Thoracic aorta endothelial cell (primary cell): ENCODE measurements around the gene TOX3.

- CAGE, long polyA plus RNA: no peak
These were observed 20.9 kb upstream of the ADCY7 start for GRCh38 chr16:50245102-50246283.

DNA sequence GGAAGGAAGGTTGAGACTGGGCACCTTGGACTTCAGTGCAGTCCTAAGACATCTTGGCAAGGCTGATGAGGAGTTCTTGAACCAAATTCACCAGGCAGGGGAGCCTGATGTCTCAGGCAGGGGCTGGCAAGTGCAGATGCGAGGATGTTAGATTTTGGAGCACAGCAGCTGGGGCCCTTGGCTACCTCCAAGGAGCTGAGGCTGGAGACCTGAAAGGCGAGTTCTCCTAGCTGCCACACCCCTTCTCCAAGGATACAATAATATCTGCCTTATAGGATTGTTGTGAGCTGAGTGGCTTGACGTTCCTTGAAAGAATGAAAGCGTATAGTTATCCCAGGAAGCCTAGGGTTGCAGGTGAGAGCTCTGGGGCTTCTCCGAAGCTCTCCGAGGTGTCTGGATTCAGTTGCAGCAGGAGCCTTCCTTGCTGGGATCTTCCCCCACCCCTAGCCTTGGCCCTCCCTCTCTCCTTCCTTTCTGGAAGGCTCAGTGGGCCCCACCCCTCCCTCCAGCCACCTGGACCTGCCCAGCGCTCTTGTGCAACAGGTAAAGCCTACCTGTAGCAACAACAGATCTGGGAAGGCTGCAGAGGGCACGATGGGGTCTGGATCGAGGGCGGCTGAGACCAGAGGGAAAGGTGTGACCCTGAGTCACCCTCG lies 22.8 kb upstream of the CYLD start:
- CAGE, long polyA plus RNA: no peak

DNA sequence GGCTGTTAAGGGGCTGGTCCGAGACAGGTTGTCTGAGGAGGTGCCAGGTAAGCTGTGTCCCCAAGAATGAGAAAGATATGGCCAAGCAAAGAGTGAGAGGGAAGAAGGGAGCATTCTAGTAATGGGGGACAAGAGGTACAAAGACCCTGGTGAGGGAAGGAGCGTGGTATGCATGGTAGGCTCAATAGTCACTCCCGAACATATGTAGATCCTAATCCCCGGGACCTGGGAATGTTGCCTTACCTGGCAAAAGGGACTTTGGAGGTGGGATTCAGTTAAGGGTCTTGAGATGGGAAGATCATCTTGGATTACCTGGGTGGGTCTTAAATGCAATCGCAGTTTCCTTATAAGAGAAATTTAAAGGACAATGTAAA lies 7.1 kb upstream of the CYLD start:
- CAGE, long polyA plus RNA: no peak

GRCh38 chr16:50745014-50745501 lies 3.2 kb downstream of the CYLD start:
- CAGE, long polyA plus RNA: no peak

GRCh38 chr16:50747554-50747925 lies 5.7 kb downstream of the CYLD start:
- CAGE, long polyA plus RNA: no peak

GRCh38 chr16:51134031-51135016 lies 16.7 kb downstream of the SALL1 start:
- CAGE, long polyA plus RNA: no peak

DNA sequence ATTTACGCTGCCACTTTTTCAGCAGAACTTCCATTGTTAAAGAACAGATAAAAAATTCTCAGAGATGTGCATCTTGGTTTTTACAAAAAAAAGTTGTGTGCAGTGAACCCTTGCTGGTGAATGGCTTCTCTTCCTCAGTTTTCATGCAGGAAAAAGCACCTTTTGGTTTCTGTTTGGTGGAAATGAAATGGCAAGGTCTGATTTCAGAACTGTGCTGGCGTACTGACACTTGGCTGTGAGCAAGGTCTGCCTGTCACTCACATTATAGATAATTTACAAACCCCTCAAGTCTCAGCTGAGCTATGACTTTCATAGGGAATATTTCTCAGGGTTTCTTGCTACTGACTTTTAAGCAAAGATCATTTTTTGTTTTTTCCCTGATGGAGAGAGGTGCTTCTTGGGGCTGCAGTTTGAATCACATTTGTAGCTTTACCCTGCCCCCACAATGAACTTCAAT lies 5.8 kb upstream of the SALL1 start:
- CAGE, long polyA plus RNA: no peak

GRCh38 chr16:51403023-51403487 lies 252.0 kb upstream of the SALL1 start:
- CAGE, long polyA plus RNA: no peak

DNA sequence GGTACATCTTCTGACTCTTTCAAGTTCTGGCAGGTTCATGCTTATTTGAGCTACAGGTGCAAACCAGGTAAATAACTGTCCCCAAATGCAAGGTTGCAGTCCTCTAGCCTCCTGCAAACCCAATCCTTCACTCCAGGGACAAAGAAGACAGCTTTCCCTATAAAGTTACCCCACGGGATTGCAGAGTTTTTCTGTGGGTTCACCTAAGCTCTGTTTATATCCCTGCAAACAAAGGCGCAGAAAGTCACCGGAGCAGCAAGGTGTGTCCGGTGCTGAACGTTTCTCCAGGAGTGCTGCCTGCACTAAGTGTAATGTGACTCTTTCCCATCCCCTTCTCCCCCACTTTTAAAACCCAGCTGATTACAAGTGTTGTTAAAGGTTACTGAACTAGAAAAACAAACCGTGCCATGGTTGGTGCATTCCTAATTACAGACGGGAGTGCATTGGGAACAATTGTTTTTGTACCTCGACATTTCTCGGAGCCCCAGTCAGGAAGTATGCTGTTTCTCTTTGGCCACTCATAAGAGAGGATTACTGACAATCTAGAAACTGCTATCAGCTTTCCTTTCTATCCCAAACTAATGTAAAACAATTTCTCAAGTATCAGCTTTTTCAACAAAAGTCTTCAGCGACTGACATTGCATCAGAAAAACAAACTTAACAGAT lies 440.9 kb upstream of the SALL1 start:
- CAGE, long polyA plus RNA: no peak

DNA sequence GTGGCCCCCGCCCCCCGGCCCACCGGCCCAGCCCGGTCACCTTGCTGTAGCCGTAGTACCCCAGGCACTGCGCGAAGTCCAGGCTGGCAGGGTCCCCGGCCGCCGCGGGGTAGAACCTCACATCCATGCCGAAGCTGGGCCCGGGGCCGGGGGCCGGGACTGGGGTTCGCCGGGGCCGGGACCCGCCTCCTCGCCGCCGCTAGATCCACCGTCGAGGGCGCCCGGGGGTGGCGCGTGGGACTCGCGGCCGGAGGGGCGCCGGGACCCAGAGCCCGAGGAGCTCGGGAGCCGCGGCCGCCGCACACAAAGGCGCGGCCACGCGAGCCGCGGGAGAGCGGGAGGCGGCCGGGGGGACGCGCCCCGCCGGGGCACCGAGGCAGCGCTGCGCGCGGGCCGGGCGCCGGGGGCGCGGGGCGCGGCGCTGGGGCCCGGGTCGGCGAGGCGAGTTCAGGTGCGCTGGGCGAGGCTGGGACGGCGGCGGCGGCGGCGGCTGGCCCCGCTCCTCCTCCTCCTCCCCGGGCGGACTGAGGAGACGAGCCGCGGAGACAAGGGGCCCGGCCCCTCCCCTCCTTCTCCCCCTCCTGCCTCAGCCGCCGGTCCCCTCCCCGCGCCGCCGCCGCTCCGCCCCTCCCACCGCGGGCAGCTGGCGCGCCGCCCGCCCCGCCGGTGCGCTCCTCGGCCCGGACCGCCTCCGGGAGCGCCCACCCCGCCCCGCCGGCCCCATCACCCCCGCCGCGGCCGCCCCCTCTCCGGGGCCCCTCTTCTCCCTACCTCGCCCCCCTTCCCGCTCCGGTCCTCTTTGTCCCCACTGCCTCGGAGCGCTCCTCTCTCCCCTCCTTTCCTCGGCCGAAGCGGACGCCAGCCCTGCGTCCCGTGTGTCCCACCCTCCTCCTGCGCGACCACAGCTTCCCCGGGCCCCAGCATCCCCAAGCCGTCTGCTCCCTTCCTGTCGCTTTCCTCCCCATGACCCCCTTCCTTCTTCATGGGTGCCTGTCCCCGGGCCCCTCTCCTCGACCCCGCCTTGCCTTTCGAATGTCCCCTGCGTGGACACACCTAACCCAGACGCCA lies at the start of gene TOX3:
TOX3 (minus strand) TSS at position 547 of the 1,068 bp plus-strand sequence.
- CAGE, long polyA plus RNA: no peak

DNA sequence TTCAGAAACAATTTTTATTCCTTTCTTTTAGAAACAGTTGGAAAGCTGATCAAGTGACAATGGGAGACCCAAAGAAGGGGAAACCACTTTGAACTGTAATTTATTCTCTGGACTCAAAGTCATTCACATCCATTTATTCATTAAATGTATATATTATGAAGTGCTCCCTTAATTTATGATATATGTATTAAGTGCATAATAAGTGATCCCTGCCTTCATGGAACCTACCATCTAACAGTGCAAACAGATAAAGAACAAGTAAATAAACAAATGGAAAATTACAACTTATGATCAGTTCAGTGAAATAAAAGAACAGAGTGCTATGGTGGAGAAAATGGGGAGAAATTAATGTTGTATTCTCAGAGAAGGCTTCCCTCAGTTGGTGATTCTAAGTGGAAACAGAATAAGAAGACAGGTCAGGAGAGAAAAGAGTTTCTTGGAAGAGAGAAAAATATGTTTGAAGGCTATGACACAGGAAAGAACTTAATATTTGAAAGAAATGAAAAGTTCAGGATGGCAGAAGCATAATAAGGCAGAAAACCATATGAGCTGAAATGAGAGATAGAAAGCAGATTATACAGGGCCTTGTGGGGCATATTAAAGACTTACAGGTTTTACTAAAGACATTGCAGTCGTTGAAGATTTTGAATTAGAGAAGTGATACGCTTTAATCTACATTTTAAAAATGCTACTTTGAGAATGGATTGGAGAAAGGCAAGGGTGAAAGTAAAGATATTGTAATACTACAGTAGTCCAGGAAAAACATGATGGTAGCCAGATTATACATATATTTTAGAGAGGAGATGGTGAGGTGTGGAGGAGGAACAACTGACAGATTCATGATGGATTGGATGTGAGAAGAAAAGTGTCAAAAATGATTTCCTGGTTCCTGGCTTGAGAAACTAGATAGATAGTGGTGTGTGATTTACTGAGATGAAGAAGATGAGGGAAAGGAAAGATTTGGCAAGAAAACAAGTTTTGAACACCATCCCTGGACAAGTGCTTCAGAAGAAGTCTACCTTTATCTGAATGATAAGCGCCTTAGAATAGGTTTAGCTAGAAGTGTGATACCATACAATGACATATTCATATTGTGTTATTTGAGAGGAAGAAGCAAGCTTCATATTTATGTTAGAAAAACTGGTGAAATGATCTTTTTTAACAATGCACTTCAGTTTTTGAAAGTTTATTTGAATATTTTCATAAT lies 80.3 kb downstream of the CHD9 start:
- CAGE, long polyA plus RNA: no peak

DNA sequence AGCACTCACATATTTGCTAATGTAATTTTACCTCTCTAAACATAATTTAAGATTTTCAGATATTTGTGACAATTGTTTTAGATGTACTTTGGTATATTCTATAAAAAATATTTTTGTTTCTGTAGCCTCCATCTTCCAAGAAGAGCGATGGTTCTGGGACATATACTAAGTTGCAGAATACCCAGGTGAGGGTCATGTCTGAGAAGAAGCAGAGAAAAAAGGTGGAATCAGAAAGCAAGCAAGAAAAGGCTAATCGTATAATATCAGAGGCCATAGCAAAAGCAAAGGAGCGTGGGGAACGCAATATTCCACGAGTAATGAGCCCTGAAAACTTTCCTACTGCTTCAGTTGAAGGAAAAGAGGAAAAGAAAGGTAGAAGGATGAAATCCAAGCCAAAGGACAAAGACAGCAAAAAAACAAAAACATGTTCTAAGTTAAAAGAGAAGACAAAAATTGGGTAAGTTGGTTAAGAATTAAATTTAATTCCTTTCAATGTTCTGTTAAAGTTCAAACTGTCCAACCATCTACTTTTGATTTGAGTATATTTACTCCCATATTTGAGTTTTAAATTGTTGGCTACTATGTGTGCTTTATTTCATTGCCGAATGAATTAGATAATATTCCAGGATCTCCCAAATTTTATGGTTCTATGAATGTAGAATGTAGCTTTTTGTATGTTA lies 154.7 kb downstream of the CHD9 start:
- CAGE, long polyA plus RNA: no peak

GRCh38 chr16:53307572-53308128 lies 126.6 kb upstream of the RBL2 start:
- CAGE, long polyA plus RNA: no peak

DNA sequence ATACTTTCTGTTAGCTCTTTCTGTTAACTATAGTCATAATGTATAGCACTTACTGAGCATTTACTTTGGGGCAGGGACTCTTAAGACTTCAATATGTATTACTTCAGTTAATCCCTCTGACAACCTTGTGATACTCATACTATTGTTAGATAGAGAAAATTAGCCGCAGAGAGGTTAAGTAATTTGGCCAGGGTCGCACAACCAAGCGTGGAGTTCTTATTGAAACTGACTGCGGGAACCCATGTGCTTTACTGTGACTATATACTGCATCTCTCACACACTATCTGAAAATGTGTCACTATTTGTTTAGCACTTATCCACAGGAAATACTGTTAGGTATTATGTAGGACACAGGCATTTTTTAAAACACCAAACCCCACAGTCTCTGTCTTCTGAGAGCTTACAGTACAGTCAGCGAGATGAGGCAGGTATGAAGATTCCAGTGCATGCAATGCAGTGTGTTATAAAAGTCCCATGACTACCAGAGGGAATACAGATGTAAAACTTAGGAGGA lies 11.2 kb downstream of the RBL2 start:
- CAGE, long polyA plus RNA: no peak

DNA sequence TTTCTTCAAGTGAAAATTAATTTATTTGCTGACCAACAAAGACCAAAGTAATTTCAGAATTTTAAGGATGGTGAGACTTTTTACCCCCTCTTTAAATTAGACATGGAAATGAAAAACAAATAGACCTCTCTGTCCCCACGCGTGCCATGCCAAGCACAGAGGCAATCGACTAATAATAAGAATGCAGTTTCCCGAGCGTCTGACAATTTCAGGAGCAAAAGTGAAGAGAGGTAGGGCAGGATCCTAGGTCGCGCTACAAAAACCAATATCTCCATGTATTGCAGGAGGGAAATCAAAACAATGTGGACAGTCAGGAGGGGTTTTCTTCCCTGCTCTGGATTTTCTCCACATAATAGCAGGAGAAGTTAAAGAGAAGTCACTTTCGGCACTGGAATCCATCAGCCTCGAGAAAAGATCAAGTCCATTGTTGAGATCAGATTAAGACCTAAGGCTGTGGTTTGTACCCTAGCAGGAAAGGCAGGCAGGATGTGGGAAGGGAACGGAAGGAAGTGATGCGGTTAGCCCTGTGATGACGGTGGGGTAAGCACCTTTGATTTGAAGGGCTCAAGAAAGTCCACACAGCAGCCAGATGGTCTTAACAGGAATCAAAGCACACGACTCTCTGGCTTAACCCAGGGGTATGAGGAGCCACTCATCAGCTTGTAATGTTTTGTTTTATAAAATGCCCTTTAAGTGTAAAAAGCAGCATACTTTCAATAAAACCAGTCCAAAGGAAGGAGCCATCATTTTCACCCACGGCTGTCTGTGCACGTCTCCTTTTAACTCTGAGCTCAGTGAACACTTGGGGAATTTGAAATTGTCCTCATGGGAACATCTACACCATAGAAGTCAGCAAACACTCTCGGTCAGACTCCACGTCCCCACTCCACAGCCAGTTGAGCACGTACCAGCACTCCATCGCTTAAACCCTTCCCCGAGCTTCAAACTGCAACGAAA lies 15.7 kb upstream of the AKTIP start:
- CAGE, long polyA plus RNA: no peak

- CAGE, long polyA plus RNA: no peak
These were observed 10.7 kb downstream of the FTO start for GRCh38 chr16:53714439-53715261.

DNA sequence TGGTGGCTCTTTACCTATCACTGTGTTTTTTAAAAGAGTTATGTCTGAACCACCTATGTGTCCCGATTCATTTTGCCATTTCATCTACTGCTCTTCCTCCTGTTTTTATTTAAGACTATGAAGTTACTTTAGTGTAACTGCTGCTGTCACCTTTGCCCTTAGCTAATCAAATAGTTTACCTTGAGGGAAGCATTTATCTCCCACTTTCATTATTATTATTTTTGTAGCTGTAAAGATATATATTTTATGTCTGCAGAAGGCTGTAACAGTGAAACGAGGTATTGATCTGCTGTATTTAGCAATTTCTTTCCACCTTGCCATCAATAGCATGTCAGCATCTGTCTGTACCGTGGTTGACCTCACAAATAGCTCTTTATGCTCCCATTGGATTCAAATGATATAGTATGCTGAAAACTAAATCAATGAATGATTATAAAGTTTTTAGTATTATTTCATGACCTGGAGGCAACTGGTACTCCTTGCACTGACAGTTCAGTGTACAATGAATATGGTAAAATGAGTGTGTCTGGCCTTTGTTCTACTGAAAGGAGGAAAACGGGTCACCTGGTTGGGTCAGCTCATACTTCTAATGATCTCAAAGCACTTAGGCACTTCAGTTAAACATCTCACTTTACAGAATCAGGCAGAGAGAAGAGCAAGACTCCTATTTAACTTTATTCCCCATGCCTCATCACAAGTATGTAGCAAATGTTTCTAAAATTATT lies 19.1 kb downstream of the FTO start:
- CAGE, long polyA plus RNA: no peak

DNA sequence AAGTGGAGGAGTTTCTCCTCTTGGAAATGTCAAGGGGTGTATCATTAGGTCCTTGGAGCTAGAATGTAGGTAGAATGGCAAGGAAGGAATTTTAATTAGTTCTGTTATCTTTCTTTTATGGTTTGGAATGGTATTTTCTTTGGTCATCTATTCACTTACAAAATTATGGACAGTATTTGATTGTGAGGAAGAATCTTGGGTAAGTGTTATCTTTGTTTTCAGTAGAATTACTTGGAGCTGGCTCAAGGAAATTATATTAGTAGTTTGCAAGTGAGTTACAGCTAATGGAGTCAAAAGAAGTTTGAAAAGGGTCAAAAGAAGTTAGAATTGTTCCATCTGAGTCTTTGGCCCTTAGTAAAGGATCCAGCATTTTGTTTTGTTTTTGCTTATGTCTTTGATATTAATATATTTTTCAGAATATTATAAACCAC lies 88.9 kb downstream of the FTO start:
- CAGE, long polyA plus RNA: no peak

GRCh38 chr16:54125111-54125447 lies 161.5 kb downstream of the IRX3 start:
- CAGE, long polyA plus RNA: no peak

- CAGE, long polyA plus RNA: no peak
These were observed 121.1 kb downstream of the IRX3 start for GRCh38 chr16:54165379-54166010.